ENCODE measurements around a stretch of chr4.

DNA sequence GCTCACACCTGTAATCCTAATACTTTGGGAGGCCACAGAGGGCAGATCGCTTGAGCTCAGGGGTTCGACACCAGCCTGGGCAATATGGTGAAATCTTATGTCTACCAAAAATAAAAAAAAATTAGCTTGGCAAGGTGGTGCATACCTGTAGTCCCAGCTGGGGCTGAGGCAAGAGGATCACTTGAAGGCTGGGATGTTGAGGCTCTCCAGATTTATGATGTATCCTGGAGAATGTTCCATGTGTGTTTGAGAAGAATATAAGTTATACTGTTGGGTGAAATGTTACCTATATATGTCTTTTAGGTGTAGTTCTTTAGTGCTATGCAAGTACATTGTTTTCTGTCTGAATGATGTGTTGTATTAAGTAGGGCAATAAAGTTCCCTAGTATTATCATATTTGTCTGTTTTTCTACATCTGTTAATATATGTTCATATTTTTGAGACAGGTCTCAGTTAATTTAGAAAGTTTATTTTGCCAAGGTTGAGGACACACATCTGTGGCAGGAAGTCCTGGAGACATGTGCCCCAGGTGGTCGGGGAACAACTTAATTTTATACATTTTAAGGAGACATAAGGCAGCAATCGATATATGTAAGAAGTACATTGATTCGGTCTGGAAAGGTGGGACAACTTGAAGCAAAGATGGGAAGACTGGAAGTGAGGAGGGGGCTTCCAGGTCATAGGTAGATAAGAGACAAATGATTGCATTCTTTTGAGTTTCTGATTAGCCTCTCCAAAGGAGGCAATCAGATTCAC lies 21.1 kb downstream of the ZNF595 start:
- PRO-cap, result no peak

DNA sequence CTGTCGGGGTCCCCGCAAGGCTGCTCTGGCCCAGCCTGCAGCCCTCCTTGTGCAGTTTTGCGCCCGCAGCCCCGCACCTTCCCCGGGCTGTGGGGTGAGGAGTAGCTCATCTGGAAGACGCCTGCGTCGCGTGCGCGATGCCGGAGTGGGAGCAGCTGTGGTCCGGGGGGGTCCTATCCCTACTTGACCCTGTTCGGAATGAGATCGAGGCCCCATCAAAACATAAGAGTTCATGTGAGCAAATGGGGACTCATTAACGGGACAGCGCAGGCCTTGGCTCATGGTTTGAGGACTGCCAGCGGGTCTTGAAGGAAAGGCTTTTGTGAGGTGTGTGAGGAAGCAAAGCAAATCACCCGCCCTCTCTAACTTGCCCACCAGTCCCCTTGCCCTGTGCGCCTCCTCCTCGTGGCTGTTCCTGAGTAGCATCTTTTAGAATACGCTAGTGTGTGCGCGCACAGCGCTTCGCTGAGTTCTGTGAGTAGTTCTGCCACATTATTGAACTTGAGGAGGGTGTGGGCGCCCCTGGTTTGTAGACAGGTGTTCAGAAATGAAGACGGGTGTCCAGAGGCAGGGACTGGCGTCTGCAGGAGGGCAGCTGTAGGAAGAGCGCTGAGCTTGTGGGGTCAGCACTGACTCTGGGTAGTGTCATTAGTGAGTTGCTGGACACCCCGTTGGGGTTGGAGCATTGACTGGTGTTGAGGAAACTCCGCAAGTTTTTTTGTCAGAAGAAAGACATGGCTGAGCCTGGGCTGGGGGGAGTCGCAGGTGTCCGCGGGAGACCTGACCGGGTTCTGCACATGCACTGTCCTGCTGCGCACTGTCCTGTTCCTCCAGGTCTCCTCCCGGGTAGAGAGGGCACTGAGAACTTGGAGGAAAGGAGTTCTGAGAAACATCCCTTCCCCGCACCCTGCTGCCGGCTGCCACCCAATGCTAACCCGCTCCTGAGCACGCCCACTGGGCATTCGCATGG lies 88.9 kb downstream of the ZNF718 start:
- PRO-cap, result no peak

DNA sequence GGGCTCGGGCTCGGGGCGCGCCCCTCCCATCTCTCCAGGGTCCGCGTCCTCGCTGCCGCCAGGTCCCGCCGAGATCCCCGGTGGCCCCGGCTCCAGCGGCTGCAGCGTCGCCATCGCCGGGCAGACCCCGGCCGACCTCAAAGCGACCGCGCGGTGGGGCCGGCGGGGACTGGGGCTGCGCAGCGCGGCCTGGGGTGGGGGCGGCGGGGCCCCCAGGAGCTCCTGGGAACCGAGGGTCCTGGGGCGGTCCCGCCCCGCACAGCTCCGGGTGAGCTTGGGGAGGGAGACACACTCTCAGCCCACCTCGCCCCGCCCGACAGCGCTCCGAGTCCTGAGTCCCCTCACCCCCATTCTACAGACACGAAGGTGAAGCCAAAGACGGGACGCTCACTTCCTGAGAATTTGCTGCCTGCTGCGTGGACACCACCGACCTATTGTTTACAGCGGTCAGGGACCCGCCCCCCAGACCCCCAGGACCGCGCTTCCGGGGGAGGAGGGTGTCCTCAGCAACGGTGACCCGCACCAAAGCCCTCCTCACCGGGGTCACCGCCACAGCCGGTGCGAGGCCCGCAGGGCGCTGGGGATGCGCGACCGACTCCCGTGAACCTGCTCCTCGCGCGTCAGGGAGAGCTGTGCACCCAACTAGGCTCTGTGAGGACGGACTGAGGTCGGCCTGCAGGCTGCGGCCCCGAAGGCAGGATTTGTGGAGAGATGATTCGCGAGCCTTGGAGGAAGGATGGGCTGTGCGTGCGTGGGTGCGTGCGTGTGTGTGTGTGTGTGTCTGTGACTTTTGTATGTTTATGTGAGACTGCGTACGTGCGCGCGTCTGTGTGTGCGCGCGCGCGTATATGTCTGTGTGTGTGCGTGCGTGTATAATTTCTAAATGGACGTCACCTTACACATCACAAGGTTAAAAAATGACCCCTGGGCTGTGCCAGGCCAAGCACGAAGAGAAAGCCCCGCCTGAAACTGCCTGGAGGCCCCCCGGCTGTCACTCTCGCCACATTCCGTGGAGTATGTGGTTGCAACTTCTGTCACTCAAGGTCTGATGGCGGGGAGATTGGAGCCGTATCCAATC lies 614 bp upstream of the ZNF141 start:
- PRO-cap, result bidirectional peak, plus-strand start outside the sequence, minus-strand start at position 881 of the sequence

GRCh38 chr4:499495-500281 lies 678 bp downstream of the PIGG start:
- PRO-cap, result no peak

- PRO-cap, result no peak
Observed at GRCh38 chr4:740656-741477, 35.2 kb downstream of the PCGF3 start.

DNA sequence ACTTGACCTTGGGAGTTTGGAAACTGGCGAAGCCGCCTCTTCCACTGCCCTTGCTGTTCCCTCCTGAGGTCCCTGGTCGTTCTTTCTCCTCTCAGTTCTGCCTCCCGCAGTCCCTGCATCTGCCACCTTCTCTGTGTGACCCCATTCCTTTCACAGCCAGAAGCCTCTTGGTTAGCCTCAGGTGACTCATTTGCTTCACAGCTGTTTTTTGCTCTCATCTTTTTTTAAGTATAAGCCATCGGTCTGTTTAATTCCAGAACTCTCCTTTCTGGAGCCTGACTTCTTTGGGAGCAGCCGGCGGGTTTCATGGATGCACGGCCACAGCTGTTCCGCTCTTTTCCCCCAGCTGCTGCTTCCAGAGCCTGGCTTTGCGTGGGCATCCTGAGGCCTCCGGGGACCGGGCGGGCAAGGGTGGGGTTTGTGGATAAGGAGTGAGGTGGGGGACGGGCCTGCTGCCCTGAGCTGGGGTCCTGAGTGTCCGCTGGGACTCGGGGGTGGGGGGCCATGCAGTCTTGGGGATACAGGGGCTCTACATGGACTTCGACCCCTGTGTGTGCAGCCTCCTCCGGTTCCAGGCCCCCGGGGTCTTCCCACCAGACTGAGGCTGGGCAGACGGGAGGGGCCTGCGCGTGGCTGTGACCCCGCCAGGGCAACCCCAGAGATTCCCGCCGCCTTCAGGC lies 46.7 kb downstream of the PCGF3 start:
- PRO-cap, result no peak

- PRO-cap, result no peak
Observed at GRCh38 chr4:765655-766532, 60.0 kb downstream of the CPLX1 start.

DNA sequence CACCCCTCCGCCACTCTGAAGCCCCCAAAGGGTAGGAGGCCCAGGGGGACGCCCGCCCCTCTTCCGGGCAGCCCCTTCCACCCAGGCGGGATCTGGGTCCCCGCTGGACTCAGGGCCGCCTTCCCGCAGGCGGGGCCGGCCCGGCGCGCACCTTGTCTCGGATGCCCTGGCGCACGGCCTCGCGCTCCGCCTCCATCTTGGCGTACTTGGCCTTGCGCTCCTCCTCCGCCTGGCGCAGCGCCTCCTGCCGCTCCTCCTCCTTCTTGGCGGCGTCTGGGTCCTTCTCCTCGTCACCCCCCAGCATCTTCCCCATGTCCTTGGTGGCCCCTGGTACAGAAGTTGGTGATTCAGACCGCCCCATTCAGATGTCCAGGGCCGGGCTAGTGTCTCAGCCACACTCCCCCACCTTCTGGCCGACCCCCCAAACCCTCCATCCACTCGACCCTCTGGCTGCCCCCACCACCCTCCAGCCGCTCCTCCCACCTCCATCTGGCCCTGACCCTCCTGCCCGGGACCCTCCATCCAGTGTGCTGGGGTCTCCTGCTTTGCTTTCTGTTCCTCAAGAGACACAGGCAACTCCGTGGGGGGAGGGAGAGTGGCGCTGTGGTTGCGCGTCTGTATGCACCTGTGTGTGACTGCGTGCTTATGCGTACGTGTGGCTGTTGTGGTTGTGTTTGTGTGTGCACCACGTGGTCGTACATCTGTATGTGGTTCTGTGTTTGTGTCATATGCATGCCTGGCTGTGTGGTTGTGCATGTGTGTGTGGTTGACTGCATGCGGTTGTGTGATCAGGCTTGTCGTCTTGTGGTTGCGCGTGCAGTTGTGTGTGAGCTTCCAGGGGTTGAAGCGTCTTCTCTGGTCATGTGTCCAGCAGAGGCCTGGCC lies 33.4 kb downstream of the CPLX1 start:
- PRO-cap, result no peak

DNA sequence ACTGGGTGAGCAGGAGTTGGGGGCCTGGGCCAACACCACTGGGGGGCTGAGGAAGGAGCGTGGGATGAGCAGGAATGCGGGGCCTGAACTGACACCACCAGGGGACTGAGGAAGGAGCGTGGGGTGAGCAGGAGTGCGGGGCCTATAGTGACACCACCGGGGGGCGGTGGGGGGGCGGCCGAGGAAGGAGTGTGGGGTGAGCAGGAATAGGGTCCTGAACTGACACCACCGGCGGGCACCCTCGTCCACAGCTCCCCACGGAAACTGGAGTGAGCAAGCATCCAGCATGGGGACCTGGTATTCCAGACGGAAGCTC lies 28.6 kb downstream of the GAK start:
- PRO-cap, result no peak

DNA sequence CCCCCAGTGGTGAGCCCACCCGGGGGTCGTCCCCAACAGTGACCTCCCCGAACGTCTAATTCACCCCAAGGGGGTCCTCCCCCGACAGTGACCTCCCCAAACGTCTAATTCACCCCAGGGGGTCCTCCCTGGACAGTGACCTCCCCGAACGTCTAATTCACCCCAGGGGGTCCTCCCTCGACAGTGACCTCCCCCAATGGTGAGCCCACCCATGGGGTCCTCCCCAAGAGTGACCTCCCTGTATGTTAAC lies 6.2 kb downstream of the GAK start:
- PRO-cap, result no peak

DNA sequence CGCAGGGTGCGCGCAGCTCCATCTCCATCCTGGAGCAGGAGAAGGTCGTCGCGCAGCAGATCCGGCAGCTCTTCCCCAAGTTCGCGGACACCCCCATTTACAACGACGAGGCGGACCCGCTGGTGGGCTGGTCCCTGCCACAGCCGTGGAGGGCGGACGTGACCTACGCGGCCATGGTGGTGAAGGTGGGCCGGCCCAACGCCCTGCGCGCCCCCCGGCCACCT lies 8.7 kb upstream of the SLC26A1 start:
- PRO-cap, result no peak

- PRO-cap, result no peak
Observed at GRCh38 chr4:1002242-1002686, 9.1 kb upstream of the SLC26A1 start.

DNA sequence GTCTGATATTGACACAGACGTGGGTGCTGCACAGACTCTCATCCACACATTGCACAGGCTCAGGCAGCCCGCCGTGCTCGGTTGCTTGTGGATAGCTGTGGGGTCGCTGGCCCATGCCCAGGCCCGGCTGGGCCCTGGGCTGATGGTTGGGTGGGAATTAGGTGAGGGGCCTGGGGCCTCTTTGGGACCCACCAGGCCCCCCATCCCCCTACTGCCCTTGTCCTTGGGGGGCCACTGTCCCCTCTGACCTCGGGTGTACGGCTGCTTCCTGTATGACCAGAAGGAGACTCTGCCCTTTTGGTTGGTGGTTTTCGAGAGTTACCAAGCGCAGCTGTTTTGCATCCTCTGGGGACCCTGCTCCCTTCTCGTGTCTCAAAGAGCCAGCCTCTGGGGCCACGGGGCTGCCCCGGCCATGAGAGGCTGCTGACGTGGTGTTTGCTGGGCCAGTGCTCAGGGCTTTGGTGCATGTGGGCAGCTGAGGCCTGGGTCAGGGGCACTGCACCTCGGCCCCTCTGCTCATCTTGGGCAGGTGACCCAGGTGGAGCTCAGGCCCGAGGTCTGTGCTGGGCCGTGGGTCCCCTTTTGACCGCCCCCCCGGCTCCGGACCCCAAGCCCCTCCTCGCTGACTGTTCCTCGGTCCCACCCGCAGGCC lies 10.3 kb downstream of the FGFRL1 start:
- PRO-cap, result no peak

DNA sequence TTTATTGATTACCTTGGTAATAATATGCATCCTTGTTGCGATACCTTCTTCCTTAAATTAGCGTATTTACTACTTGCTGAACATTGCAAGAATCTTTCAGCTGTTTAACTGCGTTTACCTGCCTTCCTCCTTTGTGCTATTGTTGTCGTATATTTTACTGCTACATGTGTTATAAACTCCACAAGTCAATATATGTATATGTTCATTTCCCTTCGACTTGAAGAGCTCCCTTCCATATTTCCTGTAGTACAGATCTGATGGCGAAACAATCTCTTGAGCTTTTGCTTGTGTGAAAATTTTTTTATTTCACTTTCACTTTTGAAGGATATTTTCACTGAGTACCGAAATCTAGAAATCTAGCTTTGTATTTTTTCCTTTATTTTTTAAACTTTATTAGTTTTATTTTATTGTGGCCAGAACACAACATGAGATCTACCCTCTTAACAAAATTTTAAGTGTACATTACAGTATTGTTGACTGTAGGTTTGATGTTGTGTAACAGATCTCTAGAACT lies 24.0 kb upstream of the RNF212 start:
- PRO-cap, result no peak

GRCh38 chr4:1172232-1172454 lies 240 bp downstream of the SPON2 start:
- PRO-cap, result no peak

GRCh38 chr4:1173240-1173900 lies 987 bp upstream of the SPON2 start:
- PRO-cap, result no peak

DNA sequence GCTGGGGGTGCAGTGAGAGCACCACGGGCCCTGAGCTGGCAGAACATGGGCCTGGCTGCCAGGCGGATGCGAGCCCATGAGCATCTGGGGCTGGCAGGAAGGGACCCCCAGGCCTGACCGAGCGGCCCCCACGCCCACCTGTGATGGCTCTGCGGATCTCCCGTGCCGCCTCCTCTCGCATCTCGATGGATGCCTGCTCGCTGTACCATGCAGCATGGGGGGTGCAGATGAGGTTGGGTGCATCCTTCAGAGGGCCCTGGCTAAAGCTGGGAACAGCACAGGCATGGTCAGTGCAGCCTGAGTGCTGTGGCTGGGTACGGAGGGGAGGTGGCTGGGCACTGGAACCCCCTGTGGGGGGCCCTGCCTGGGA lies 35.6 kb downstream of the CTBP1 start:
- PRO-cap, result no peak

GRCh38 chr4:1233636-1234913 lies 14.9 kb downstream of the CTBP1 start:
- PRO-cap, result no peak

DNA sequence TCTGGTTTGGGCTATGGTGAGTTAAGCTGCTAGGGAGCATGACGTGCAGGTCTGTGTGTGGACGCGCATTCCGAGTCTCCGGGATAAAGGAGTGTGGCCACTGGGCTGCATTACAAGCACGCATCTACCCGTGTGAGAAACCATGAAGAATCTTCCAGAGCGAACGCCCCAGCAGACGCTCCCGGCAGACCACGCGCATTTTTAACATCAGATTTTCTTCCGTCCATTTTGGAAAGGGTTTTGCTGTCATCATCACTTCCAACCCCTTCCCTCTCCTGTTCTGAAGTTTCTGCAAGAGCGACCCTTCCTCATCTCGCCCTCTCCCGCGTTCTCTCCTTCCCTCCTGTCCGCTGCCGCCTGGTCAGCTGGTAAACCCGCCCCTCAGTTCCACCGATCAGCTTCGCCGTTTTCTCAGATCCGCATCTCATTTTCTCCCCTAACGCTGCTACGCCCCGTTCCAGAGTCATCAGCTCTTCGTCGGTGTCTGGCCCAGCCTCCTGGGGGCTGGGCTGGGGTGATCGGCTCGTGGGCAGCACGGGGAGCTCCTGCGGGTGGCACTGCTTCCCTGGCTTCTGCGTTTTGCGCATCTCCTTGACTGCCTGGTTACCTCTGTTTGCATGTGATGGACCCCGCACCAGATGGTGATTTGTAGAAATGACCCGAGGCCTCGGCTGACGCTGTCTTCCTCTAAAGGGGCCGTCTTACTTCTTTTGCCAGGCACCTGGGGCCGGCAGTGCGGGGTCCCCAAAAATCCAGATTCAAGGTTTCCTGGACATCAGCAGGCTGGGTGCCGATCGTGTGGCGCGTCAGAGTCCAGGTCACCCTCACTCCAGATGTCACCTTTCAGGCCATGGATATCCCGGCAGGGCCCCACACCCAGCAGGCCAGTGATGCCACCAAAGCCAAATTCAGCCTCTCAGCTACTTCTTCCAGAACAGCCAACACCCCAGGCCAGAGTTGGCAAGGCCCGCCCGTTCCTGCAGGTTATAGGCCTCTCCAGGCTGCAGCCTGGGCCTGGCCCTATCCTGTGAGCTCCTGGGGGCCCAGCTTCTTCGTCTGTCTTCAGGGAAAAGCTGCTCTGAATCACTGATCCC lies 13.4 kb downstream of the CTBP1 start:
- PRO-cap, result no peak

DNA sequence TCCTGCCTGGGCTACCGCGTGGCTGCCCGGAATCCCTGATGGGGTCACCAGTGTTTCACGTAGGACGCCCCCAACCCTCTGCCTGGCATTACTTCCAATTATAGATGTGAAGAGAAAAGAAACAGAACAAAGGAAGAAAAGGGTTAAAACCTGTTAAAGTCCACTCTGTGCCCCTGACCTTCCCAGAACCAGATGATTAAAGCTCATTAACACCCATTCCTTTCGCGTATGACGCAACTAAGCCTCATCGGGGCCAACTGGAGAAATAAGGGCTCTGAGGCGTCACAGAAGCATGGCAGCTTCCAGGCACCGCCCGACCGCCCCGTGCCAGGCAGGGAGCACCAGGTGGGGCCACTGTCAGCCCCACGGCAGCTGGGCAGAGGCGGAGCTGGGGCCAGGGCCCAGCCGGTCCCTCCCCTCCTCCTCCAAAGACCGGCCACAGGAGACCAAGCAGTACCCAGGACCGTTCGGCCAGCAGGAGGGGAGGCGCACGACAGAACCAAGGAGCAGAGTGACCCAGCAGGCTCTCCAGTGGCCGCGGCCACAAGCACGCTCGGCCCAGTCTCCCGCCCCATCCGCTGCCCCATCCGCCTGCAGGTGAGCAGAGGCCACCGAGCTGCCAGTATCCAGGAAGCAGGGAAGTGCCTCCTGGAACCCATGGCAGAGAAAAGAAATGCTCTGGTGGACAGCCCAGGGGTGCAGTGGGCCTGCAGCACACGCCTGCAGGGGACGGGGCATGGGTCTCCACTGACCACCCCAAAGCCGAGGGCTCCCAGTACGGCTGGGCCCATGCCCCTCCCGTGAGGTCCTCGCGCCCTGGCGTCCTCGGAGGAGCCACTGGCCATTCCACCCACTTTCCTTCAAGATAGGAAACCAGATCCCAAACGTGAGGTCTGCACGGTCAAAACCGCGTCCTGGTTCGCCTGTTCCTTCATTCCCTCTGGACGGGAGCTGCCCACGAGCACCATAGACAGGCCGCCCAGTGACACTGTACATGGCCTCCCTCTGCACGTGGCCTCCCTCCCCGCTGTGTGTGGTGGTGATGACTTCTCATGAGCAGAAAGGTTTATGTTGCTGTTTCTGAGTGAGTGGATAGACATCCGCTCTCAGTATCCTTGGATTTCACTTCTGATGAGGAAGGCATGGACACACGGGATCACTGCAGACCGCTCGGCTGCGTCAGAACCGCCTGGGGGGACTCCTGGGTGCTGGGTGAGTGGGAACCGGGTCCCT lies 9.6 kb downstream of the CTBP1 start:
- PRO-cap, result no peak

Data from mesothelial cell of epicardium (in vitro differentiated cells).